Cardiac ventricle fibroblast (primary cell): ENCODE measurements around a stretch of chr6.

GRCh38 chr6:44227265-44227685 is 3.9 kb downstream of the SLC29A1 start:
- RAMPAGE, long total RNA: no peak

GRCh38 chr6:44249016-44249927 is 2.4 kb downstream of the HSP90AB1 start:
- RAMPAGE, long total RNA: no peak

DNA sequence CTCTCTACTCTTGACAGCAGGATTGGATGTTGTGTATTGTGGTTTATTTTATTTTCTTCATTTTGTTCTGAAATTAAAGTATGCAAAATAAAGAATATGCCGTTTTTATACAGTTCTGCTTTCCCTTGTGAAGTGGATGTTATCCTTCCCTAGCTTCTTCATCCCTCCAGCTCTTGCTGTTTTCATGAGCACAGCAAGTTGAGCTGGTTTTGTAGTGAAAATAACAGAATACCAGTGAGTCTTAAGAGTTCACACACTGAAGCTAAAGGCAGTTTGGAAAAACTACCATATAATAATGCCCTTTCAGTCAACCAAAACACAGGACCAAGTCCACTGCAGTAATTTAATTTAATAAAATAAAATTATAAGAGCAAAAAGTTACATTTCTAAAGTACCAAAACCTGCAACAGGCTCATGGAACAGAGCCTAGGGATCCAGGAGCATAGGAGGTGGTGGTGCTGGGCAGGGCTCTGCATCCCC is 3.5 kb downstream of the SLC35B2 start:
- RAMPAGE, long total RNA: no peak

- RAMPAGE, long total RNA: no peak
Measured at GRCh38 chr6:44255240-44255852, 2.0 kb downstream of the SLC35B2 start.

- RAMPAGE, long total RNA: no peak
Measured at GRCh38 chr6:44264210-44265228, 832 bp downstream of the NFKBIE start.

- RAMPAGE, long total RNA: no peak
Measured at GRCh38 chr6:44311869-44312335, 1.2 kb downstream of the AARS2 start.

DNA sequence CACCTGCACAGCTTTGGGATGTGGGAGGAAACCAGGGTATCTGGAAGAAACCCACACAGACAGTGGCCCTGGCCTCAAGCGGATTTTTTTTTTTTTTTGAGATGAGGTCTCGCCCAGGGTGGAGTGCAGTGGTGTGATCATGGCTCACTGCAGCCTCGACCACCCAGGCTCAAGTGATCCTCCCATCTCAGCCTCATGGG is 3.5 kb upstream of the CDC5L start:
- RAMPAGE, long total RNA: no peak

DNA sequence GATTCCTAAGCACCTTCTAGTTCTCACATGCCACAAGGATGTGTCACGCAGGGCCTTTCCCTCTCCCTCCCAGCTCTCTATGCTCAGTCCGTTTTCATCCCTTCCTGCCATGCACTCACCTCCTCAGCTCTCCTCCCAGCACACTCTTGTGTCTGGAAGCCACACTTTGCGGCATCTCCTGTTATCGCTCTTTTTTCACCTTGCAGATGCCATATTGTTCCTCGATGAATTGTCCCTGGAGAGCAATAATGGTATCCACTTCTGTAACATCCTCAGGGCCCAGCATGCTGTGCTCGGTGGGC is 263.5 kb downstream of the CDC5L start:
- RAMPAGE, long total RNA: no peak

DNA sequence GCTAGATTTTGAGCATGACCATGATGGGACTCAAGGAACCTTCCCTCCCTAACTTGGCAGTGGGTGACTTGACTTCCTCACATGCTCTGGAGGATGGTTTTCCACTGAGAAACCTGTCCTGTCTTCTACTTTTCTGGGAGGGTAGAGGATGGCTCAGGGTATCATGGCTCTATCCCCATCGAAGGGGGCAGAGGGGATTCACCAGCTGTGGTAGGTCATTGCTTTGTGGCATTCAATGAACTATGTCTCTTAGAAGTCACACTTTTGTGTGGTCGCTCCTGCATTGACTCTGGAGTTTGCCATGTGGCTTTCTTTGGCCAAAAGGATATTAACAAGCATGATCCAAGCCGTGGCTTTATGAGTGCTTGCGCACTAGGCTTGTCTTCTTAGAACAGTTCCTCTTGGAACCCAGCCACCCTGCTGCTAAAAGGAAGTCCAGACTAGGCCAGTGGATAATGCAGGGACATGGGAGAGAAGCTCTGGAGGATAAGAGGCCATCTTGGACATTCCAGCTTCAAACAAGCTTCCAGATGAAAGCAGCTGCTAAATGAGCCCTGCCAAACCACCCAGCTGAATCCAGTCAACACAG is 346.2 kb downstream of the CDC5L start:
- RAMPAGE, long total RNA: no peak

DNA sequence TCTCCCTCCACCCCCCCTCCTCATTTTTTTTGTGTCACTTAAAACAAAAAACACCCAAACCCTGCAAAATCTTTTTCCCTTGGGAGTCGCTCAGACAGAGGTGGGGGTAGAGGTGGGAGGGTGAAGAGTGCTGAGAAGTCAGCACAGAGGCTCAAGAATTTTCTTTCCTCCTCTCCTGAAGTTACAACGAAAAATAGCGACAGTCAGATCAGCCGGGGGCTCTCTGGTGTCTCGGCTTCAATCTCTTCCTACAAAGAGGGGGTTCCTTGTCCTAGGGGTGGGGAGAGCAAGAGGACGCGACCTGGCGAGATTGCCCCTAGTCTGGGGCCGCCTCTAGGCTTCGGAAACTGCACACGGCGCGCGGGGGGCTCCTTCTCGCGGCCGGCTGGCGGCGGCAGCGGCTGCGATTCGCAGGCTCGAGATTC is 43.7 kb upstream of the SUPT3H start:
- RAMPAGE, long total RNA: no peak

- RAMPAGE, long total RNA: no peak
Measured at GRCh38 chr6:45460967-45461494, 83.3 kb upstream of the SUPT3H start.

DNA sequence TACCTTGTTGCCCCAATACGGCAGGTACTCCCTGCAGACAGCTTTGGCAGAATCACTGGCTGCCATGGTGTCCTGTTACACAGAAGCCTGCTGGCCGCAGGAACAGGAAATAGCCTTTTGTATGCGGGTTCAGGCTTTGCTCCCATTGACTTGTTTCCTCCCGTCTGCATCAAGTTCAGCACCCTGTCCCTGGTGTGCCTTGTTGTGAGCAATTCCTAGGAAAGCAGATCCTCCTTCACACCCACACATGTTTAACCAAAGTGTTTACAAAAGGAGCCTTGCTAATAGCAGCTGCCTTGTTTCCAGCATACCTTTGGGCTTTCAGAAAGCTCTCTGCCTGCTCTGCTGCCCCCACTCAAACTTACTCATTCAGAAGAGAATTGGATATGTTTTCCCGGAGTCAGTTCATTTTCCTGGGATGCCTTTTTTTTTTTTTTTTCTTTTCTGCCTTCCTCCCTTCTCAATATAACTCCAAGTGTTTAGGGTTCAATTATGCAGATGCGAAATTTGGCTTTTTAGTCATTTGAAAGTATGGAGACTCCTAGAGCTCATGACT is 127.3 kb upstream of the SUPT3H start:
- RAMPAGE, long total RNA: no peak

- RAMPAGE, long total RNA: no peak
Measured at GRCh38 chr6:45532684-45533228, 155.0 kb upstream of the SUPT3H start.

GRCh38 chr6:45970187-45970717 is 45.4 kb downstream of the CLIC5 start:
- RAMPAGE, long total RNA: no peak

DNA sequence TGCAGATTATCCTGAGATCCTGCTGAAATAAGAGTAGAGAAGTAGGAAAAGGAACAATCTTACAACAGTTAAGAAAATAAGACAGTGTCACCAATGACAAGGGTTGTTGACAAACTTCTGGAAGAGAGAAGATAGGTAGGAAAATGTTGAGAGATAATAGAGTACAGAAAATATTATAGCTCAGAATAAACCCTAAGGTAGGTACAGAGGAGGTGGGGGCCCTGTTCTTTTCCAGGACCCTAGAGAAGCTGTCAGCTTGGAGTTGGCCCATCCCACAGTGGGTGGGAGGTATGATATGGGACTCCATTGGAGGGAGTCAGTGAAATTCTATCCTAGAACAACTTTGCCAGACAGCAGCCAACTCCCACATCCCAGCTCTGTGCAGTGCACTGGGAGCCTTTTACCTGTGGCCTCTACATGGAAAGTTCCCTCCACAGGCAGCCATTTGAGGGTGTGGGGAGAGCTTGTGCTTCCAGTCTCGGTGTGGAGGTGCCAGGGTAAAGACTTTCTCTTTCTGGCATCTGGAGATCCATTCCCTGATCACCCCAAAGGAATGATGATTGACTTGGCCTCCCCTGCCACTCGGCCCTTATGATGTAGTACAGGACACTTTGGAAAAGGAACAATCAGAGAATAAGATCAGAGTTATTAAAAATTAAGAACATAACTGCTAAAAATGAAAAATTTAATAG is 36.8 kb upstream of the CLIC5 start:
- RAMPAGE, long total RNA: no peak

DNA sequence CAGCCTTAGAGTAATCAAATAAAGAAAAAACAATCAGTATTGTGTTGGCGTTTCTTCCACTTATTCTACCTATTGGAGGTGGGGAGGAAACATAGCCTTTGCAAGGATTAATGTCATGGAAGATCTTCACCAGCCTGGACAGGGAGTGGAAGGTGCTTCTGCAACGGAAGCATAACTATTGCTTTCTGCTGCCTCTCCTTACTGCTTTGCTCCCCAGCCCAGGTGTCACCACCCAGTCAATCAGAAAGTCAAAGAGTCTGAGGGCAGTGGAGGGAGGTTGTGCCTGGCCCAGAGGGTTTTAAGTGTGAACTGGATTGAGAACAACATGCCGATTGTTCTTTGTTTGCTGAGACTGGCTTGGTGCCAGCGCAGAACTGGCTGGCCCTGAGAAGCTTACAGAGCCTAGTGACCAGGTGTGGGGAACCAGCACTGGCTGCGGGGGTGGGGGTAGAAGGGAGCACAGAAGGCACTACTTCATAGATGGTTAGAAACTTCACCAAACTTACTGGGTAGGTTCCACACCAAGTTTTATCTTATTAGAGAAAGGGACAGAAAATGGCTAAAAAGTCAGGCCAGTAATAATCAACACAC is 31.1 kb upstream of the ENPP4 start:
- RAMPAGE, long total RNA: no peak

- RAMPAGE, long total RNA: no peak
Measured at GRCh38 chr6:46130711-46131070, 902 bp downstream of the ENPP4 start.

DNA sequence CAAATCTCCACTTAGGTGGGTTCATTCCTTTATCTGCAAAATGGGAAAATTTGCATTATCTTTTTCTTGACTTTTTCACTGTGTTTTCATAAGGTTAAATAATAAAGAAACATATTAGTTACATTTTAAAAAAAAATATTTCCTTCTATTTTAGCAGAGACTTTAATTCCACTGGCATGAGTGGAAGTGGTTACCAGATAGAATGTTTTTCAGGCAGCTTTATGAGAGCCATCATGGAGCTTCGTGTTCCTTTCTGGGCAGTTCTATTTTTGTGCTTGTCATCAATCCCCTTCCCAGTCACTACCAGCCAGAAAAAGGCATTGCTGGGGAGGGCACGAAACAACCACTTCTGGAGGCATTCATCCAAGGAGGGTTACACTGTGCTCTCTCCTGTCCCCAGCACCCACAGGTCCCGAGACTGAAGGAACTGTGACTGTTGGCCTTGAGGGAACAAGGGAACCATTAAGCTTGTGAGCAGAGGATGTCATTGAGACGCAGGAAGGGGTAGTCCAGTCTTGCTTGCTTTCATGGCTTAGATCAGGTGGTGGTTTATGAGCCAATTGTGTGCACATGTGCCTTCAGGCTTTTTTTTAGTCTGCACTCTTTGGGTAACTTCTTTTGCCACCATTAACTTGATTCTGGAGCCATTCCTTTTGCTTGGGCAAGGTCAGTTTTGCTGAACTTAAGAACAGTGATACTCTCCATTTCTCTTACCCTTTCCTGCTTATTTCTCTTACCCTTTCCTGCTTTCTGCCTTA is 20.1 kb upstream of the ENPP5 start:
- RAMPAGE, long total RNA: no peak

DNA sequence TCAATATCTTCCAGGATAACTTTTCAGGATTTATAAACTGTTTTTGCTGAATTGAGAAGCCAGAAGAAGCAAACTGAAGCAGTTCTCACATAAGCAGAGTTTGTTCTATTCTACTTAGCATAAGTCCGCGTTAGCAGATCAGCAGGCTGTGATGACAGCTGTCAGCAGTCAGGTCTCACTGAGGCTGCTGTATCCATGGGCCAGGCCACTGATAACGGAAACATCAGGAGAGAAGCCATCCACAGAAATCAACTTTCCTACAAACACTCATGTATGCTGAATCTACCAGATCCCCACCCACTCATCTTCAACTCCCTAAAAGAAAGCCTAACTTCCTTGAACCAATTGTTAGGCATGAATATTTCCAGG is 6.8 kb downstream of the RCAN2 start:
- RAMPAGE, long total RNA: no peak

- RAMPAGE, long total RNA: no peak
Measured at GRCh38 chr6:46648828-46649279, 3.8 kb downstream of the CYP39A1 start.